ENCODE measurements around a stretch of chr17.

DNA sequence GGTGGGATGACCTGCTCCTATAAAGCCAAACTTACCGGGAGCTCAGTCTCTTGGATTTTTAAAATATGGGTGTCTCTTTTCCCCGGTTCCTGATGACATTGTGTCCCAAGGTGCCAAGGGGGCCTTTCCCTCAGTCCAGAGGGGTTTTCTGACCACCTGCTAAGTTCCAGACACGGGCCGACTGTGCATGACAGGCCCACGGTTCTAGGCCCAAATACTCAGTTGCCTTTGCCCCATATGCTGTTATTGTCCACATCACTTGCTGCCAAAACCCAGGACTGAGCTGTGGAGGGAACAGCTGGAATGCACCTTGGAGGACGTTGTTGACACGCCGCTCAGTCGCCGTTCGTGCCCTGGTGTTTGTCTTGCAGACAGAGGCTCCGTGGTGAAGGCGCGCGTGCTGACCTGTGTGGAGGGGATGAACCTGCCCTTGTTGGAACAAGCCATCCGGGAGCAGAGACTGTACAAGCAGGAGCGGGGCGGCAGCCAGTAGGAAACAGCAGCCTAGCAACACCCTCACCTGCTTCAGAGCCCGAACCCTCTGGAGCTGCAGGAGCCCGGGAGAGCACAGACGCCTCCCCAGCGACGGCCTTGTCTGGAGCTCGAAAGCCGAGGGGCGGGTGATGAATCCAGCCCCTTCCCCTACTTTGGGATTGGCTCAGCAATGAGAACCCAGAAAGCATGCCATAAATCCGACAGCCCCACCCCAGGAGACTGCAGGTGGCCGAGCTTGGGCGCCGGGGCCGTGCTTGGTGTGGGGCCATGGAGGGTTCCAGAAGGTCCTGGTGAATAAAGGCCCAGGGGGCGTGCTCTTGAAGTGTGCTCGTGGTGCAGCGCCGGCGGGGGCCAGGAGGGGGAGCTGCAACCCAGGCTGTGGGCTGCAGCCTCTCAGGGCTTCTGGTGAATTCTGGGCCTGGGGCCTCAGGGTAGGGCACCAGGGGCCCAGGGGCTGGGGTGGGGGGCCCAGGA is 601 bp upstream of the CDK3 start:
- PRO-cap, 2 experiments: no peak in any of the 2 experiments

DNA sequence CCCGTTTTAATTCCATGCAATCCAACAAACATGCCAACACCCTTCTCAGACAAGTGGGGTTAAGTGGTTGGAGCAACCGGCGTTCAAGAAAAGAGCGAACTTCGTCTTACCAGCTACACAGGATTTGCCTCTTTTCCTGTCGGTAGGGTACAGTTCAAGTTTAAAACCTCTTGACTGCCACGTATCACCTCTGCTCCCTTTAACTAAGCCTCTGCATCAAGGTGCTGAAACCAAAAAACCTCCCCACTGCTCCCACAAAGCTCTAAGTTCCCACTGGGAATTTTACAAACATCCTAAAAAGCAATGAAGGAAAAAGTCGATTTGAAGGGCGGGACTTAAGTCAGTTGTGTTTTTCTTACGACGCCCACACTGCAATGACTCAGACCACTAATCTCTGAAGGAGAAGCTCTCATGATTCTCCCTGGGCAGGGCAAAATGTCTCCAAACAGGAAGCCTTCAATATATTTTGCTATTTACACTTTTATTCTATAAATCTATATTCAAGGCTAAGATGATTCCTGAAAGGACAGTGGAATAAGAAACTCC is 18.9 kb downstream of the SRP68 start:
- PRO-cap, 2 experiments: no peak in any of the 2 experiments

- PRO-cap, 2 experiments: no peak in any of the 2 experiments
These were observed 14.9 kb upstream of the FOXJ1 start for GRCh38 chr17:76155954-76156370.

DNA sequence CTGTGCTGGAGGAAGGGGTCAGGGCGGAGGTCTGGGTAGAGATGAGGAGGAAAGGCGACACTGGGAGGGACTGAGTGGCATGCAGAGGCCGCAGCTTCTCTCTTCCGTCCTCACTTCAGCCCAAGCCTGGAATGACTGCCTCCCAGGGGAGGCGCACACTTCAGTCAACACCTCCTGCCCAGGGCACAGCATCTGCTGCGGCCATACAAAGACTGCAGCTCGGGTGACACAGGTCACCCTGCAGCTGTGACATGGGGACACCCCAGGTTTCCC is 15.3 kb upstream of the FOXJ1 start:
- PRO-cap, 2 experiments: no peak in any of the 2 experiments

DNA sequence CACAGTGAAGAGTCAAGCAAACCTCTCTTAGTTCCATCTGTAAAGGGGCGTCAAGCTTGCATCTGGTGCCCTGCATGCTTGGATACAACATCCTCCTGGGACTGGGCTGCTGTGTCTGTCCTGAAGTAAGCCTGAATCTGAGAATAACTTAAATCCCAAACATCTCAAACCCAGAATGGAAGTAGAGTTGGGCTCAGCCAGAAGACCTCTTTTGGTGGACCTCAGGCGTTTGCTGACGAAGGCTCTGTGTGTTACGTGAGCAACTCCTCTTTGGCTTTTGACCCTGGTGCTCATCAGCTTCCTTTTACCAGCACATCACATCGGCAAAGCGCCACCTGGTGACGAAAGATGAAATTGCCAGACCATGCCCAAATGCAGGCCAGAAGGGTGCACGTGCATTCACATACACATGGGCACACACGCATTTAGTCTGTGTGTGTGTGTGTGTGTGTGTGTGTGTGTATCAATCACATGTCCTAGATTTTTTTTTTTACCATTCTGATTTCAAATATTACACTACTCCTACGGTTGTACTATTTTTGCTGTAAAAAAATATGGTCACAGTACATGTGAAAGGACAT is 41.1 kb upstream of the FOXJ1 start:
- PRO-cap, 2 experiments: no peak in any of the 2 experiments

DNA sequence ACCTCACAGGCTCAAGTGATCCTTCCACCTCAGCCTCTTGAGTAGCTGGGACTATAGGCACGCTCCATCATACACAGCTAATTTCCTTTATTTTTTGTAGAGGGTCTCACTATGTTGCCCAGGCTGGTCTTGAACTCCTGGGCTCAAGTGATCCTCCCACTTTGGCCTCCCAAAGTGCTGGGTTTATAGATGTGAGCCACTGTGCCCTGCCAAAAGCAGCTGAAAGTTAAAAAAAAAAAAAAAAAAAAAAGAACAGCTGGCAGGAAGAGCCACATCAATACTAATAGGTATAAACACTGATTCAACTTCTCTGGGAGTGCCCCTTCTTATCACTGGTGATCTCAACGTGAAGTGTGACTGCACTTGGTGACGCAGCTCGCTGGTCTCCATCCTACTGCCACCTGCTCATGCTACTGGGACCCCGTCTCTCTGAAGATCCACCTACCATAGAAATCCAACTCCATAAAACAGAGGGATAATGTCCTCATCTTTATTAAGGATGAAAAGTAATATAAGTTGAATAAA is 40.9 kb downstream of the RNF157 start:
- PRO-cap, 2 experiments: no peak in any of the 2 experiments

- PRO-cap, 2 experiments: no peak in any of the 2 experiments
These were observed 18.1 kb downstream of the RNF157 start for GRCh38 chr17:76222076-76222640.

DNA sequence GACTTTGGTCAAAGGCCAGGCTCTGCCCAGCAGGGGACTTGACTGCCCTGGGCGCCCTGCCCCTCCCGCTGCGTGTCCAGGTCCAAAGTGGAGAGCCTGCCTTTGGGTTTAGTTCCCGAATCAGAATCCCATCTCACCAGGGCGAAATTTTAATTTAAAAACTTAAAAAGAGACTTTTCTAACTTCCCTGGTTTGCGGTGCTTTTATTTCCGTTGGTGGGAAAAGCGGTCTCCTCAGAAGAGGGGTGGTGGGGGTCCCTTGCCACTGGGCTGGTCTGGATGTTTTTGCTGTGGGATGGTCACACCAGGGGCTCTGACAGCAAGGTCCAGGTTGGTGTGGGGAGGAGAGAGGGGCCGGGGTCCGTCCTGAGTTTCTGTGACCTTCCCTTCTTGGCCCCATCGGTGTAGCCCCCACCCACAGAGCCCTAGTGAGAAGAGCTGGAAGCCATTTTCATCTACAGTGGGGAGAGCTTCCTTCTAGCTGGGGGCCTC is 6.0 kb downstream of the UBALD2 start:
- PRO-cap, 2 experiments: no peak in any of the 2 experiments

DNA sequence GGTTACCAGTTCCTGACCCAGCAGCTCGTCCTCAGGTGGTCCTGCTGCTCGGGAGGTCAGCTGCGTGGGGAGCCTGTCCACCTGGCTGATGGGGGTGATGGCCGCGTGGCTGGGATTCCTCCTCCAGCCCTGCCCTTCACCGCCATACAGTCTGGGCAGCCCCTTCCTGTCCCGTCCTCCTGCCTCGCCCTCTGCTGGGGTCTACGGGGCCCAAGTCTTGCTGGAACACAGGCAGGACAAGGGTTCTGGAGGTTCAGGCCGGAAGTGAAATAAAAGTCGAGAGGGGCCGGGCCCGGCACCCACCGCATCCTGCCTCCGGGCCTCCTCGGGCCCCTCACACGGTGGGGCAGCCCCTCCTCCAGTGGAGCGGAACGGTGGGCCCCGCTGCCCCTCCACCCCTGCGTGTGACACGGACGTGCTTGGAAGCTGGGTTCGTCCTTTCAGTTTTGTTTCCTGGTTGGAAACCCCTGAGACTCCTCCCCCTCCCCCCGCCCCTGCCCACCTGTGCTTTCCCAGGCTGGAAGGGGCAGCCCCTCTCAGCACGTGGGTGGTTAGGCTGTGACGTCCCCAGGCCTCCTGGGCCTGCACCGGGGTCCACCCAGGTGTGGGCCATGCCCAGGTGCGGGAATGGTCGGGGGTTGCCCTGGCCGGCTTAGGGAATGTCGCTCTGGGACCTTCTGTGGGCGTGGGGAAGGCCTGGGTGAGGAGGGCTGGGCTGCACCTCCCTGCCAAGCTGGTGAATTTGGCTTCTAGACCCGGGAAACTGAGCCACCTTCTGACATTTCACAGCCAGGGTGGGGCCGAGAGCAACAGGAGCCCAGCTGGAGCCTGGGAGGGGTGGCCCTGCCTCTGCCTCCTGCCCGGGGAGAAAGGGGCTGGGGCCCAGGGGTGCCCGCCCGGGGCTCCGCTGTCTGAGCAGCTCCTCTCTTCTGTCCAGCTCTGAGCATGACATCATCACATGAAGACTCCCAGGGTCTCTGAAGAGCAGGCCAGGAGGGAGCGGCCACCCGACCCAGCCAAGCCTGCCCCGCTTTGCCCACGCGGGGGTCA is 7.0 kb downstream of the UBALD2 start:
- PRO-cap, 2 experiments: peak in 2 of 2 experiments; most common minus-strand start position 448 of the sequence (in 2)

DNA sequence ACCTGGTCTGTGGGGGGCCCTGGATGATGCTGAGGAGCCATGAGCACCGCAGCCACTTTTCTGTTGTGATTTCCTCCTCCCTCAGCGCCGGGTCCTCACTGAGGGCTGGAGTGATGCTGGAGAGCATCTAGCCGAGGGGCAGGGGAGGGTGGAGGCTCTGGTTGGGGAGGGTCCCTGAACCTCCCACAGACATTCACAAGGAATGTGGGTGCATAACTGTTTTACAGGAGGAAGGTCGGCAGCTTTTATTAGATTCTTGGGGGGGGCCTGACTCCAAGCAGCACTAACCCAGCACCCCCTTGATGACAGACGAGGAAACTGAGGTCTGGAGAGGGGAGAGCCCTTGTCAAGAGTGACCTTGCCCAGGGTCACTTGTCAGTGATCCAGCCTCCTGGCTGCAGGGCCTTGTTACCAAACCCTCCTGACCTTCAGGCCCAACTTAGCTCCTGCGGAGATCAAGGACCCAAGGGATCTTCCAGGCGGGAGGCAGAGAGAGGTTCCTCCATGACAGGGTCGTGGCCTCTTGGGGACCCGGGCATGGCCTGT is 9.9 kb downstream of the UBALD2 start:
- PRO-cap, 2 experiments: no peak in any of the 2 experiments

- PRO-cap, 2 experiments: no peak in any of the 2 experiments
These were observed 3.2 kb upstream of the QRICH2 start for GRCh38 chr17:76311248-76311653.

GRCh38 chr17:76345291-76345943 is 8.3 kb downstream of the PRPSAP1 start:
- PRO-cap, 2 experiments: no peak in any of the 2 experiments

DNA sequence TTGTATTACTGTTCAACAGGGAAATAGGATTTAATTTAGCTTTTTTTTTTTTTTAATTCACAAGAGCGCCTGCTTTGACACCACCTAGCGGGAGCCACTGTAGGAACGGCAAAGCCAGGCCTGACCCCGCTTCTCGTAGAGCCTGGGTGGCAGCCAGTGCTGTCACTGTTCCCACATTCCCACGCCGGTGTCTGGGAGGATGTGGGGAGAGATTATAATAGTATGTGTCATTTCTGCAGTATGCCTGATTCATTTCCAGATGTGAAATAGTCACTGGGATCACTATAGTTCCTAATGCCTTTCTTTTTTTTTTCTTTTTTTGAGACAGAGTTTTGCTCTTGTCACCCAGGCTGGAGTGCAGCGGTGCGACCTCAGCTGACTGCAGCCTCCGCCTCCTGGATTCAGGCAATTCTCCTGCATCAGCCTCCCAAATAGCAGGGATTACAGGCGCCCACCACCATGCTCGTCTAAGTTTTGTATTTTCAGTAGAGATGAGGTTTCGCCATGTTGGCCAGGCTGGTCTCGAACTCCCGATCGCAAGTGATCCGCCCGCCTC is 13.7 kb upstream of the SPHK1 start:
- PRO-cap, 2 experiments: no peak in any of the 2 experiments

DNA sequence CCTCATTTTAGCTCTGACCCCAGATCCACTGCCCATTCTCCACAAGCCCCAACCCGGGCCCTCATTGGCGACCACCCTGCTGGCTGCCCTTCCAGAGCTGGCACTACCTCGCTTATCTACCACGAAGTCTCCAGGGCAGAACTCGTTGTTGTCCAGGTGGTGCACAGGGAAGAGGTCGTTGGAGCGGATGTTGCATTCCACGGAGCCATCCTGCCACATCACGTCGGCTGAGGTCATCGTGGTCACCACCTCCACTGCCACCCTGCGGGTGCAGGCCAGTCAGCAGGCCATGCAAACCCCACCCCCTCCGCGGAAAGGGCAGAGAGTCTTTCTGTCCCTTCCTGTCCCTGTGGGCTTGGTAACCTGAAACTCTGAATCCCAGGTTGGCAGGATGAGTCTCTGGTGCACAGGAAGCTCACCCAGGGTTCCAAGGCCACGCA is 14.3 kb downstream of the SPHK1 start:
- PRO-cap, 2 experiments: no peak in any of the 2 experiments

DNA sequence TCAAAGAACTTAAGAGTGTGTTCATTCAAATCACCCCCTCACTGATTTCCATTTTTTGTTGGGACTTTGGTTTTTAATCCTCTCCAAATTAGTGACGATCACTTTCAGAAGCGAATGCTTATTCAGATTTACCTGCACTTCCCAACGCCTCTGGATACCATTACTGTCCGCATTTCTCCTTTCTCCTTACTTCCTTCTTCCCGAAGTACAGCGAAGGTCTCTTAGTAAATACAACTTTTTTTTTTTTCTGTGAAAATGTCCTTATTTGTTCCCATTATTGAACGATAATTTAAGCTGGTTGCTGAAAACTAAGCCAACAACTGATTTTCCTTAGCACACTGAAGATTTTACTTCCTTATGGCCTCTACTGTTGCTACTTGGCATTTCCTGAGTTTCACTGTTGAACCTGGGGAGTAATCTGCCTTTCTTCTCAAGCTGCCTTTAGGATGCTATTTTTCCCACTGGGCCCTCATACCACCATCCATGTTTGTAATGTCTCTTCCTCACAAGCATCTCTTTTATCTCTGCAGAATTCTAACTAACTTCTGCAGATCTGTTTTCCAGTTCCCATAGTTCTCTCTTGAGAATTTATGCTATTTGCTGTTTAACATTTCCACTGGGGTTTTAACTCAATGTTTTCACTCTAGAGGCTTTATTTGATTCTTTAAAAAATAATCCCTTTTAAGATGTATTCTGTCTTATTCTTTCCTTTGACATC is 26.1 kb downstream of the UBE2O start:
- PRO-cap, 2 experiments: no peak in any of the 2 experiments

DNA sequence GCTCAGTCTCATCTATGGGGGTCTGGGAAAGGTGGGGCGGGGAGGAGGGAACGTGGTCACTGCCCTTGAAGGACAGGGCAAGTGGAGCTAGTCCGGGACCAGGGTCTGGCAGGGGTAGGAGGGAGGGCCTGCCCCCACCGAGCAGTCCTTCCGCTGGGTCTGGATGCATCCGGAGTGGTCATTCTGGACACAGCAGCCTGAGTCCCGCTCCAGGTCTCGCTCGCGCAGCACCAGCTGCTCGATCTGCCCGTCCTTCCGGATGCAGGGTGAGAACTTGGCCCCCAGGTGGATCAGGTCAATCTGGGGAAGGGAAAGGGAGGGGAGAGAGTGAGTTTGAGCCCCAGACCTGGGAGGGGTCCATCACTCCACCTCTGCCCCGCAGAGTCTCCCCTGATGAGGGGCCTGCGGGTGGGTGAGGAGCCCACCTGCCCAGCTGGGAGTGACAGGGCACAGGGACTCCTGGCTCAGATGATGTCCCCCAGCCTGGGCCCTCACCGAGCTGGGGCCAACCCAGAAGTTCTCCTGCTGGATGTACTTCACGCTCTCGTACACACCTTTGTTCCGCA is 6.9 kb downstream of the AANAT start:
- PRO-cap, 2 experiments: no peak in any of the 2 experiments

GRCh38 chr17:76502539-76502972 is 1.3 kb upstream of the RHBDF2 start:
- PRO-cap, 2 experiments: peak in 1 of 2 experiments; most common plus-strand start chr17:76502661 (in 1)

DNA sequence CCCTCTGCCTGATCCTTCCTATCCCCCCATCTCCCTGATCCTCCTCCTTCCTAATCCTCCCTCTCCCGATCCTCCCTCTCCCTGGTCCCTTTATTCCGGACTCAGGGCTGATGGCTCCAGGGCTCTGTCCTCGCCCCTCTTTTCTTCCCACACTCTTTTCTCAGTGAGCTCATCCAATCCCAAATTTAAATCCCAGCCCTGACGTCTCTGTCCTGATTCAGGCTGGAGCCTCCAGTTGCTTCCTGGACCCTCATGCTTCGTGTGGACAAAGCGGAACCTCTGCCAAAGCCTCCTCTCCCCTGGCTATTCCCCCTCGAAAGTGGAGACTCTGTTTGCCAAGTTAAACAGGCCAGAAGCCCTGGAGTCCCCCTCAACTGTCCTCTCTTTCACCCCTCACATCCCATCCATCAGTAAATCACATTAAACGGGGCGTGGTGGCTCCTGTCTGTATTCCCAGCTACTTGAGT is 18.1 kb downstream of the CYGB start:
- PRO-cap, 2 experiments: no peak in any of the 2 experiments

- PRO-cap, 2 experiments: peak in 2 of 2 experiments; most common plus-strand start chr17:76548595 (in 2)
These were observed 8.6 kb downstream of the PRCD start for GRCh38 chr17:76548312-76548876.

GRCh38 chr17:76550603-76551860 is 11.2 kb downstream of the PRCD start:
- PRO-cap, 2 experiments: peak in 1 of 2 experiments; most common plus-strand start chr17:76551074 (in 1); most common minus-strand start chr17:76550923 (in 1)